T47D (cell line): ENCODE data around the genes SHQ1, CNTN3, ZNF717 and ROBO2.

GRCh38 chr3:72461975-72462319 is 386.3 kb downstream of the SHQ1 start:
- RRBS: no CpG with 5 or more reads among the region's 5 CpGs

DNA sequence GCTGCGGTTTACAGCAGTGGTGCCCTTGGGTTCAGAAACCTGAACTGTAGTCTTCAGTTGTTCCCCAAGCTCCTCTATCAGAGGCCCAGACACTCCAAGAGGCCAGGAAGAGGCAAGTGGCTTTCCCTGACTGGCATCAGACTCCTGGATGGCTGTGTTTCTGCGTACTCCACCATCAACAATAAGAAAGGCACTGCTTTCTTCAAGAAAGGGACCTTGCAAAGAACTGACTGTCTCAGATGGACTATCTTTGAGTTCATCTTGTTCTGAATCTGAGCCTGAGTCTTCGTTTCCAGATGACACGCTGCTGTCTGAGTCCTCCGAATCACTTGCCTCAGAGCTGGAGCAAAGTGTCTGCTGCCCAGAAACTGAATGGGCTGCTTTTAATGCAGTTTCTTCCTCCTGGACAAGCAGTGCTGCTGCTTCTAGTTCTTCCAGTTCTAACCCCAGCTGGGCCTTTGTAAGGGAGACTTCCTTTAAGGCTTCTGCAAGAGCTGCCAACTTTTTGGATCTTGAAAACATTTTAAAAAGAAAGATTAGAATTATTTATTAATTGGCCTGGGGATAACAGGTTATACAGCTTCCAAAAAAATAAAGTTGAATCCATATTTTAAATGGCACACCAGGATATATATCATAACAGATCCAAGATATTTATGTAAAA is 97.8 kb downstream of the SHQ1 start:
- RRBS: no CpG with 5 or more reads among the region's 5 CpGs

GRCh38 chr3:72821600-72821869 is 26.7 kb downstream of the SHQ1 start:
- RRBS: no CpG with 5 or more reads among the region's 2 CpGs

- RRBS: 1% methylated on average over 21 of the region's 73 CpGs
Measured at GRCh38 chr3:72847979-72848869, at the start of gene SHQ1. SHQ1 (minus strand) TSS chr3:72848445.

DNA sequence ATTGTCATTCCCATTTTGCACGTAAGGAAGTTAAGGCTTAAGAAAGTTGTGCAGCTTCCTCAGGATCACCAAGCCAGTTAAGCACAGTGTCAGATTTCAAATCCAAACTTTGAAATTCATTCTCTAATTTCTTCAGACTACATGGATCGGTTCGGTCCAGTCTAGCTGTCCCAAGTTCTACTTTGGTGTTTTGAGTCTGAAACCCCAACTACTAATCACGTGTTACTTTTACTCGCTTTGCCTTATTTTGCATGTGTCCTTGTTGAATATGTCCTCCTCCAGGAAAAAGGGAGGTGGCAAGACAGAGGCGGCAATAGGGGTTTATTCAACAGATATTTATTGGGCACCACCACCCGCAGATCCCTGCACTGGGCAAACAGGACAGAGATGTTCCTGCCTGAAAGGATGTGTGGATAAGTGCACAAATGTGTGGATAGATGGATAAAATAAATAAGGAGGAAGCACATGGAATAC is 477 bp upstream of the GXYLT2 start:
- RRBS: no CpG with 5 or more reads among the region's 7 CpGs

DNA sequence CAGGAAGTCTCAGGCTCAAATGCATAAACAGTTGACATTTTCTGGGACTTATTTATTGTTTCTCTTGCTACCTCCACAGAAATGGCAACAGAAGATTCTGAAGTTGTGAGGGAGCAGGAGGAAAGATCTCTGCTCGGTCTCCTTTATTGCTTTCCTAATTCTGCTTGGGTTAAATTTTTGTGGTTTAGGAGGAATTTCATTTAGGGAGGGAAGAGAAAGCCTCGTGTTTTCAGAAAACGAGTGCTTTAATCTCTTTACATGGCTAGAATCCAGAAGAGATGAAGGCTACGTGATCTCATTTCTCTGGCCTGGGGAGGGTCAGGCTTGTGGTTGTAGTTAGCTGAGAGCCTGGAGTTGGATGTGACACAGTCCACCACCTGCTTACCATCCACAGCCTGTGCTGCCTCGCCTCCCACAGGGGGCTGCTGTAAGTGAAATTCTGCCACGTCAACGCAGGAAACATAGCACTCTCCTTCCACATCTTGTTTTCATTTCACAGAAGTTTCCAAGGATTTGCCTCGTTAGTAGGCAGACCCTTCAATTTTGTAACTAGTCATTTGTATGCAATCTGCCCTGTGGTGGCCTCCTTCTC is 3.2 kb downstream of the GXYLT2 start:
- RRBS: no CpG with 5 or more reads among the region's 8 CpGs

DNA sequence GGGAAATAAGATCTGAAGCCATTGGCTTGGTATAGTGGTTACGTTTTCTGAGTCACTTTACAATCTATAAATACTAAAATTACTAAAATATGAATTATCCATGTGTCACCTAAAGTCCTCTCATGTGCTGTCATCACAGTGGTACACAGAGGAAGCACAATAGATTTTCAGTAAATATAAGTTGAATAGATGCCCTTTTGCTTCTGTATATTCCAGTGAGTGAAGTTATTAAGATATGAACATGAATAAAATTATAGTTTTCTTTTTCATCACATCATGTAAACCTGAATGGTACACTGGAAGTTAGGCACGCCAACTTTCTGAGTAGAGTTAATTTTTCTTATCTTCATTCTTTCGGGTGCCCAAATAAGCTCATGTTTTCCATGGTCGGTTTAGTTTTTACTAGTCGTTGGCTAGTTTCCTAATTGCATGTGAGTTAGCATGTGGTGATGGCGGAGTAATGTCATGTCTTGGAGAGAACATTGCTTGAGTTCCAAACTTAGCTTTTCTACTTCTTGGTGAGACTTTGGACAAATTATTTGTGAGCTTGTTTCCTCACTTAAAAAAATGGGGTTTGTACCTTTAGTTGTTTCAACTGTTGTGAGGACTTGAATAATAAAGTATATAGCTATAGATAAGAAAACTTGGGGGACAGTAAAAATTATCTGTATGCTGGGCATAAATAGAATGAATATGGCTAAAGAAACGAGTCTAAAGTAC is 11.6 kb downstream of the PPP4R2 start:
- RRBS: no CpG with 5 or more reads among the region's 7 CpGs

DNA sequence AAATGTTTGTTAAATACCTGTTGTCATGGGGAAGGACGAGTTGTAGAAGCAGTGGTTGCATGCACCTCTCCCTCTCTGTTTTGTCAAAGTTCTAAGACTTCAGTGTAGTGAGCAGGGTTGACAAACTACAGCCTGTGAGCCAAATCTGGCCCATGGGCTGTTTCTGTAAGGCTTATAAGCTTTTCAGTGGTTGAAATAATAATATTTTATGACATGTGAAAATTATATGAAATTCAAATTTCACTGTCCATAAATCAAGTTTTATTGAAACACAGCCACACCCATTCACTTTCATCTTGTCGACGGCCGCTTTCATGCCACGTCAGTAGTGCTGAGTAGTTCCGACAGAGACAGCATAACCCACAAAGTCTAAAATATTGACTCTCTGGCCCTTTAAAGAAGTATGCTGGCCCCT is 102.9 kb downstream of the PDZRN3 start:
- RRBS: no CpG with 5 or more reads among the region's 6 CpGs

GRCh38 chr3:74614213-74615103 is at the start of gene CNTN3:
CNTN3 (minus strand) TSS chr3:74614659.
- RRBS: 28% methylated on average over 58 of the region's 110 CpGs

GRCh38 chr3:75396134-75396737 is 267.9 kb upstream of the FRG2C start:
- RRBS: 51% methylated on average over 6 of the region's 42 CpGs

DNA sequence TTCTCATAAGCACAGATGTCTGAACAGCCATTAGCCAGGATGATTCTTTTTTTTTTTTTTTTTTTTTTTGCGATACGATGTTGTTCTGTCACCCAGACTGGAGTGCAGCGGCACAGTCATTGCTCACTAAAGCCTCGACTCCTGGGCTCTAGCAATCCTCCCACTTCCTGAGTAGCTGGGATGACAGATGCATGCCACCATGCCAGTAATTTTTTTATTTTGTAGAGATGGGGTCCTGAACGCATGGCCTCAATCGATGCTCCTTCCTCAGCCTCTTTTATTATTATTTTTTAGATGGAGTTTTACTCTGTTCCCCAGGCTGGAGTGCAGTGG is 240.4 kb upstream of the FRG2C start:
- RRBS: no CpG with 5 or more reads among the region's 6 CpGs

DNA sequence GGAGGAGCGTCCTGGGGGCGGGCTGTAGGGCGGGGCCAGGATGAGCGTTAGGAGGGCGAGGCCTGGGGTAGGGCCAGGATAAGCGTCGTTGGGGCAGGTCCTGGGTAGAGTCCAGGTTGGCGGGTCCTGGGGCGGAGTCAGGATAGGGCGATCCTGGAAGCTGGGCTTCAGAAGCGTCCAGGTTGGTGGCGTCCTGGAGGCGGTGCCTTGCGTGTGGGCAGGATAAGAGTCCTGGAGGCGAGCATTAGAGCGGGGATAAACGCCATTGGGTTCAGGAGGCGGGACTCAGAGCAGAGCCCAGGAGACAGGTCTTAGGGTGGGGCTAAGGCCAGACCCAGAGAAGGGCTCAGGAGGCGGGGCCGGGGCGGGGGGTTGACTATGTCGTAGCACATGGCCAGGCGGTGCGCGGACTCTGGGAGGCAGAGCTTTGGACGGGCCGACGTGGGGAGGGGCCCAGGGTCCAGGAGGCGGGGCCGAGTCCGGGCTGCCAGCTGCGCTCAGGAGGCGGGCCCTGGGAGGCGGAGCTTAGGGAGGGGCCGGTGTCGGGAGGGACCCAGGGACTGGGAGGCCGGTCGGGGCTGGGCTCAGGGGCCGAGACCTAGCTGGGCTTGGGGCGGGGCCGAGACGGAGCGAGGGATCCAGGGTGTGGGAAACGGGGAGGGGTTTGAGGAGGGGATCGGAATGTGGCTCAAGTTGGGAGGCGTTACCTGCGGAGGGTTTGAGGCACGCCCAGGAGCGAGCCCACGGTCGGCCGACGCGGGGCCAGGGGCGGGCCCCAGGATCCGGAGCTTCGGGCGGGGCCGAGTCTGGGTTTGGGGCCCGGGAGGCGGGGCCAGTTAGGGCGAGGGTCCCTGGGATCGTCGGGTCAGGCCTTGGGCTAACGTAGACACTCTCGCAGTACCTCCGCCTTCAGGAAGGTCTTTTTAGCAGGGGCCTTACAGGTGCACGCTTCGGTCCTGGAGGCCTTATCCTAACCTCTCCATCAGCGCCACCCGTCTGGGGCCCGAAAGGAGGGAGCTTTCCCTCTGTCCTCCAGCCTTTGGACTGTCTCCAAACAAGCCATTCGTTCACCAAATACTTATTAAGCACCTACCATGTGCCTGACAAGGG is 228.5 kb upstream of the FRG2C start:
- RRBS: 0% methylated on average over 3 of the region's 73 CpGs

DNA sequence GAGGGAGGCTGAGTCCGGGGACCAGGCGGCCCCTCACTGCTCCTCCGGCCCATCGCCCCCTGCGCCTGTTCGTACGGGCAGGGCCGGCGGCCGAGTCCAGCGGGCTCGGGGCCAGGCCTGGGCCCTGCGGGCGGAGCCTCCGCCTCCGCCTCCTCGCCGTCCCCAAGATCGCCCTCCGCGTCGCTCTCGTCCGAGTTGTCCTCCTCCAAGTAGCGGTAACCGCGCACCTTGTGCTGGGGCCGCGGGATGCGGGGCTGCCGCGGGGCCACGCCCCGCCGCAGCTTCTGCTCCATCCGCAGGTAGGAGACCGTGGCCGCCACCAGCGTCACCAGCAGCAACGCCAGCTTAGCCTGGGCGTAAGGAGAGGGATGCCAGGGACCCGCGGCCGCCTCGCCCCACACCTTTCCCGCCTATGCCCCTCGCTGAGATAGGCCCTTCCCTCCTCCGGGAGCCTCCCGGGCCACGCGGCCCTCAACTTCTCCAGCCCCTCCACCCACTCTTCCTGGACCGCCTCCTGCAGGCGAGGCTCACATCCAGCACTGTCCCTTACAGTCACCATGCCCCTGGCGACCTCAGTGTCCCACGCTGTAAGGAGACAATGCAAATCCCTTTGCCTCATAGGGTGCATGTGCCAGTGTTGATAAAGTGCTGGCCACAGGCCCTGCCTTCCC is 44.5 kb upstream of the FRG2C start:
- RRBS: 71% methylated on average over 6 of the region's 55 CpGs

GRCh38 chr3:75785181-75785943 is at the start of gene ZNF717:
ZNF717 (minus strand) TSS chr3:75785549.
- RRBS: 2% methylated on average over 7 of the region's 45 CpGs

- RRBS: 1% methylated on average over 41 of the region's 84 CpGs
Measured at GRCh38 chr3:77039035-77040215, at the start of gene ROBO2. ROBO2 (plus strand) TSS chr3:77040099.

GRCh38 chr3:80993415-80994033 is 767.9 kb downstream of the GBE1 start:
- RRBS: no CpG with 5 or more reads among the region's 3 CpGs

DNA sequence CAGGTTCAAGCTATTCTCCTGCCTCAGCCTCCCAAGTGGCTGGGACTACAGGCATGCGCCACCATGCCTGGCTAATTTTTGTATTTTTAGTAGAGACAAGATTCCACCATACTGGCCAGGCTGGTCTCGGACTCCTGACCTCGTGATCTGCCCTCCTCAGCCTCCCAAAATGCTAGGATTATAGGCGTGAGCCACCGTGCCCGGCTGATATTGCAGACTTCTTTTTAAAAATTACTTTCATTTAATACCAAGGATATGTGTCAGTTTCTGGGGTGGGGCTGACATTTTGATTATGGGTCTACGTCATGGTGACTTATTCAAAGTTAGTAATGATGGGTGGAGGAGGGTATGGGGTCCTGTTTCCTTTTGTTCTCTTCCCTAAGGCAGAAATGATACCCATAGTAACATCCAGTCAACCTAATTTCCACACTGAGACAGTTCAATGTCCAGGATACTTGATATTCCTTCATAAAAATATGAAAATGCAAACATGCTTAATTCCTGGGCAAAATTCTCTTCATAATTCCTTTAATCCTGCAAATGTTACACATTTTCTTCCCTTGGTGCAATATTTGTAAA is 34.7 kb downstream of the GBE1 start:
- RRBS: no CpG with 5 or more reads among the region's 7 CpGs

DNA sequence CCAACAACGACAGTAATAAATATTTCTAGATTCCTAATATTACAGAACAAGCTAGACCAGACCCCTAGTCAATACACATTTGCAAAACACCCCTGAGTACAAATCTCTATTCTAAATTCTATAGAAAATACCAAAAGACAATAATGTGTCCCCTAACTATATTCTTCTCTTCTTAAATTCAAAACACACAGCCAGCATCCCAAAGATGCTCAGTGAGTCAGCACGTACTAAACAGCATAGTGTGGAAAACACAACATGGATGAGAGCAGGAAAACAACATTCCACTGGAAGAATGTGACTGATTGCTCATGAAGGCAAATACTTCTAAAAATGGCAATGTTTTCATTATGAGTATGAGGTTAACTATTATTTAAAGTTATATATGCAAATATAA is 18.5 kb downstream of the GBE1 start:
- RRBS: no CpG with 5 or more reads among the region's 2 CpGs

DNA sequence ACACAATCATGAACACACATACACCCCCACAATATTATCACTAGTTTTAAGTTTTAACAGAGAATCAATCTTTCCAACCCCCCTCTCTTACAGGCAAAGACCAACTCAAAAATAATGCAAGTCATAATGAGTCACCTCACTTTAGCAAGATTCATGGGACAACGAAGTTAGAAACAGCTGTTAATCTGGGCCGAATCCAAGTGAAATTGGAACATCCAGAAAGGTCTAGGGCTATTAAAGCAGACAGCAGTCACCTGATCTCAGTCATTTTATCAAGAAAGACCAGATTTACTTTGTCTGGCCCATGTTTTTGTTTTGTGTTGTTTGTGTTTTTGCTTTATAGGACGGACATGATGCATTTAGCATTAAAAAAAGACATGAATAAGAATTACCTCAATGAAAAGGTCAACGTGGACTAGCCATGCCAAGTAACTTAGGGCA is 18.0 kb downstream of the GBE1 start:
- RRBS: no CpG with 5 or more reads among the region's 4 CpGs